ENCODE measurements around the gene CELSR1.

GRCh38 chr22:45997251-45998138 lies 20.5 kb upstream of the WNT7B start:
- PRO-cap = no peak
- RAMPAGE, long total RNA, 2 experiments = no peak in any of the 2 experiments

GRCh38 chr22:46043726-46044262 lies 66.8 kb upstream of the WNT7B start:
- PRO-cap = bidirectional peak, plus-strand start at chr22:46044208, minus-strand start at chr22:46043920
- RAMPAGE, long total RNA, 2 experiments = no peak in any of the 2 experiments

- PRO-cap = bidirectional peak, plus-strand start at chr22:46044519, minus-strand start at chr22:46044406
- RAMPAGE, long total RNA, 2 experiments = no peak in any of the 2 experiments
Measured at GRCh38 chr22:46044263-46044453, 67.2 kb upstream of the WNT7B start.

DNA sequence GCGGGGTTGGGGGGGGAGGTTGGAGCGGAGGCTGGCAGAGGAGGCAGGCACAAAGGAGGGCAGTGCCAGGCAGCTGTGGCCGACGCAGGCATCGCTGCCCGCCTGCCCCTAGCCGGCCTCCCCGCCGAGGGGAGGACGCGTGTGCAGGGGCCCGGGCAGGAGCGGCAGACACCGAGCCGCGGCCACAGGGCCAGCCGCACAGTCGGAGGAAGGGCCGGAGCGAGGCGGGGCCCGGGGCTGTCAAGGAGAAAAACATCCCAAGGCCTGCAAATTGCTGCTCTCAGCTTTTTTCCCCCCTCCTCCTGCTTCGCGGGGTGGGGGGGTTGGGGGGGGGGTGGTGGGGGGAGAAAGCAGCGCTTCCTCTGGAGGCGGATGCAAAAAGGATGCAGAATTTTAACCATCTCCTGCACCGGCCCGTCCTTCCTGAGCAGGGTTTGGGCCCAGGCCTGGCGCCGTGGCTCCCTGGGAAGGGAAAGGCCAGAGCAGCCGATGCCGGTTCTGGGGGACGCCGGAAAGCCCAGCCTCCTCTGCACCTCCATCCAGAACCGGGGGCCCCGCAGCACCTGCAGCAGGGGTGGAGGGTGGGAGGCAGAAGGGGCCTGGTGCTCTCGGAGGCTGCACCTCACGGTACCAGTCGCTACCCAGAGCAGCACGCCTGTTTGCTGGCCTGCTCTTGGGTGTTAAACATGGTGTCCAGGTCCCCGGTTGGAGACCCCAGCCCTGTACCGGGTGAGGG lies 77.2 kb upstream of the WNT7B start:
- PRO-cap = bidirectional peak, plus-strand start at position 201 of the sequence, minus-strand start at position 221 of the sequence; bidirectional peak, plus-strand start at position 424 of the sequence, minus-strand start at position 254 of the sequence
- RAMPAGE, long total RNA, 2 experiments = no peak in any of the 2 experiments

DNA sequence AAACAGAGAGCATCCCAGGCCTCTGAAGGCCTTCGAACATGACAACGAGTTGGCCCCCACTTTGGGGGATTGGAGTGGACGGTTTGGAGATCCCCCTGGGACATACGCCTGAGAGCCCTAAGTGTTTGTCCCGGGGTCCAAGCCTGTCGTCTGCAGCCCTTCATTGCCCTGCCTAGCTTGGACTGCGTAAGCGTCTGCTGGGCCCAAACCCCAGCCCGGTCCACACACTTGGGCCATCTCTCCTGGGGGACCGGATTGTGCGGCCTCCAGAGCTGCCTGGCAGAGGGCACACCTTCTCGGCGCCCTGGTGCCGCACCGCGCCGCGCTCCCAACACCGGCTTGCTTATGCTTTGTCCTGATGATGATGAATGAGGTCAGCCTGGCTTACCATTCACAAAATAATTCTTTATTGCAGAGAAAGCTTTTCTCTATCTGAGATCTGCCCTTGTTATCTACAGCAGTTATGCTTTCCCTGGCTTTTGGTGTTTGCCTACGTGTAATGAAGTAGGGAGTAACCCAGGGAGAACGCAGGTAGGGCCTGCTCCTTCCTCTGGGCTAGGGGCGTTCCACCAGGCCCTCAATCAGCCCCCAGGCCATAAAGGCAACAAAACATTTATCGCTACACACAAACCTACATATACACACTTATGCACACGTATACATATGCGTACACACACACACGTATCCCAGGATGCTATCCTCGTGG lies 85.9 kb upstream of the PPARA start:
- PRO-cap = no peak
- RAMPAGE, long total RNA, 2 experiments = start-site peak on the plus strand in 1 of 2 experiments, centred at position 144 of the sequence, 20 reads per replicate

- PRO-cap = bidirectional peak, plus-strand start at chr22:46071716, minus-strand start at chr22:46071588
- RAMPAGE, long total RNA, 2 experiments = no peak in any of the 2 experiments
Measured at GRCh38 chr22:46071658-46072079, 78.7 kb upstream of the PPARA start.

- PRO-cap = bidirectional peak, plus-strand start at chr22:46078976, minus-strand start at chr22:46078839
- RAMPAGE, long total RNA, 2 experiments = no peak in any of the 2 experiments
Measured at GRCh38 chr22:46078512-46079469, 71.5 kb upstream of the PPARA start.

DNA sequence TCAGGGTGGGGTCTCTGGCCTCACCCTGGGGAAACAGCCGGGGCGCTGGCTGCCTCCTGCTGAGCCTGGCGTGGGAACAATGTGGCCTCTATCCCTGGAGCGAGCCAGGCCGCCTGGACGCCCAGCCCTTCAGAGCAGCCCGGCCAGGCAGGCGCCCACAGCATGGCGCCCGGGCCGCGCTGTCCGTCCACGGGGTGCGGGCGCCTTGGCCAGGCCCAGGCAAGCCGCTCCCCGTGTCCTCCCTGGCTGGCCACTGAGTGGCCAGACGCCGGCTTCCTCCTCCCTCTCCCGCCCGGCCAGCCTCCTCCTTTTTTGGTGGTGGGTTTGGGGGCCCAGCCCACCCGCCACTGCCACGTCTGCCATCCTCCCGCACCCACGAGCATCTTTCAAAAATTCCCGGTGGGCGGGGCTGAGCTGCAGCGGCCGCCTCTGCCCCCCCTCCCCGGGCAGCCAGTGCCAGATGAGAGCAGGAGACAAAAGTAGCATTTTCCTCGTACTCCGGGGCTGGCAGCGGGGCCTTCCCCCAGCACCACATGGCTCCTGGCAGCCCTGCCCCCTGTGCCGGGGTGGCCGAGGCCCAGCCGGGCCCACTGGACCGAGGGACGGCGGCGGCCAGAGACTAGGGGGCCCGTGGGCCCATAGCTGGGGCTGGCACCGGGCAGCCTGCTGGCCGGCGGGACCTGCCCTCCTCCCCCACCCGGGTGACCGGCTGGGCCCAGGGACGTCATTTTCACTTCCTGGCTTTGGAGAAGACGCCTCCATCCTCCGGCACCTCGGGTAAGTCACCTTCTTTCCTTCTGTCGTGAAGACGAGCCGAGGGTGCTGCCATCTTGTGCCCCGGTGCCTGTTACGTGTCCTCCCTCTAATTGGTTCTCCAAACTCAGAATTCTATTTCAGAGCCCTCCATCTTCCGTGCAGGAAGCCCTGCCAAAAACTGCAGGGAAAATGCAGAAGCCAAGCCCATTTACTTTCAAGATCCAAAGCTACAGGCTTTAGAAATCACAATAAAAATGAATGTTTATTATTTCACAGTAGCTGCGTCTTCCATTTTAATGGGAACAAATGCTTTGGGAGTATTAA lies 70.1 kb upstream of the PPARA start:
- PRO-cap = bidirectional peak, plus-strand start at position 453 of the sequence, minus-strand start at position 255 of the sequence; bidirectional peak, plus-strand start at position 733 of the sequence, minus-strand start at position 640 of the sequence
- RAMPAGE, long total RNA, 2 experiments = no peak in any of the 2 experiments

DNA sequence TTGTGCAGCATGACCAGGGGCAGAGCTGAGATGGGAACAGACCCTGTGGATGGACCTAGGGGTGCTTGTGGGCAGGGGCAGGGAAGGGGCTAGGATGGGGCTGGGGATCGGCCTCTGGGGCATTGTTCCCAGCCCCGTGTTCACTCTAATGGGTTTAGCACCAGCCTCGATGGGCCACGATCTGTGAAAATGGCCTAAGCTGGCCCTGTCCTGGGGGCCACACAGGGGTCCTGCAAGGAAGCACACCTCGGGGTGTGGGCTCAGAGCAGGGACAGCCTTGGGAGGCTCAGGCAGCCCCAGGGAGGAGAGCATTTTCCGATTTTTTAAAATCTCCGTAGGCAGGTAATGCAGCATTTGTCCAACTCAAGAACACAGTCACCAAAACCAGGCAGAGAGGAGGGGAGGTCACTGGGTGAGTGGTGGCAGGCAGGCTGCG lies 56.0 kb upstream of the PPARA start:
- PRO-cap = no peak
- RAMPAGE, long total RNA, 2 experiments = no peak in any of the 2 experiments

GRCh38 chr22:46106789-46107757 lies 43.3 kb upstream of the PPARA start:
- PRO-cap = no peak
- RAMPAGE, long total RNA, 2 experiments = no peak in any of the 2 experiments

GRCh38 chr22:46114428-46115029 lies 35.8 kb upstream of the PPARA start:
- PRO-cap = unidirectional peak, plus-strand start at chr22:46114867
- RAMPAGE, long total RNA, 2 experiments = no peak in any of the 2 experiments

DNA sequence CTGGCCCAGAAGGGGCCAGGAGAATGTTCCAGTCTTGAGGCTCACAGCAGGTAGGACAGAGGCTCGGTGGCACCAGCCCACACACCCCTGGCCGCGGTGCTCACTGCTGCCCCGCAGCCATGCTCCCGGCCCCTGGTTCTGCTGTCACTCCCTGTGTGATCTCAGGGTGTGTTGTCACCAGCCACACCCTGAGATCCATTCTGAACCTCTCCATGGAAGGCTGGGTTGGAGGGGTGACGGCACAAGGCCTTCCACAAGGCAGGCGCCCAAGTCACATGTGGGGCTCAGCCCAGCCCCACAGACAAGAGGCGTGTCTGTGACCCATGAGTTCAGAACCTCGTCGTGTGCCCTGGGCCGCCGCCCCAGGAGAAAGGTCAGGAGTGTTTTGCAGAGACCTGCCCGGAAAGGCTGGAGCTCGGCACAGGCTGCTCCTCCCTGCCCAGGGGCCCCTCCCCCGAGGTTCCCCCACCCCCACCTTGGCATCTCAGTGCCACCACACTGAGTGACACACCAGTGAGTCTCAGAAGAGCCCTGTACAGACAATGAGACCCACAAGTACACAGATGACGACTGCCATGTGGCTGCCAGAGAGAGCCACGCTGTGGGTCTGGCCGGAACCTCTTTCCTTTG lies 23.9 kb upstream of the PPARA start:
- PRO-cap = no peak
- RAMPAGE, long total RNA, 2 experiments = no peak in any of the 2 experiments

DNA sequence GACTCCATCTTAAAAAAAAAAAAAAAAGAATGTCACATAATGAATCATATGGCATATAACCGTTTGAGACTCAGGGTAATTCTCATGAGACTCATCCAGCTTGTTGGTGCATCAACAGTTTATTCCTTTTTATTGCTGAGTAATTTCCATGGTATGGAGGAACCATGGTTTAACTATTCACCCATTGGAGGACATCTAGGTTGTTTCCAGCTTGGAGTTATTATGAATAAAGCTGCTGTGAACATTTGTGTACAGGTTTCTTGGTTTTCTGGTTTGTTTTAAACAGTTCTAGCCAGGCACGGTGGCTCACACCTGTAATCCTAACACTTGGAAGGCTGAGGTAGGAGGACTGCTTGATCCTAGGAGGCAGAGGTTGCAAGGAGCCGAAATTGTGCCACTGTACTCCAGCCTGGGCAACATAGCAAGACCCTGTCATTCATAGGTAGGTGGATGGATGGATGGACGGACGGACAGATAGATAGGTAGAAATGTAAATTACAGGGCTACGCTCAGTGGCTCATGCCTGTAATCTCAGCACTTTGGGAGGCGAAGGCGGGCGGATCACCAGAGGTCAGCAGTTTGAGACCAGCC lies 25.5 kb downstream of the PPARA start:
- PRO-cap = no peak
- RAMPAGE, long total RNA, 2 experiments = no peak in any of the 2 experiments

DNA sequence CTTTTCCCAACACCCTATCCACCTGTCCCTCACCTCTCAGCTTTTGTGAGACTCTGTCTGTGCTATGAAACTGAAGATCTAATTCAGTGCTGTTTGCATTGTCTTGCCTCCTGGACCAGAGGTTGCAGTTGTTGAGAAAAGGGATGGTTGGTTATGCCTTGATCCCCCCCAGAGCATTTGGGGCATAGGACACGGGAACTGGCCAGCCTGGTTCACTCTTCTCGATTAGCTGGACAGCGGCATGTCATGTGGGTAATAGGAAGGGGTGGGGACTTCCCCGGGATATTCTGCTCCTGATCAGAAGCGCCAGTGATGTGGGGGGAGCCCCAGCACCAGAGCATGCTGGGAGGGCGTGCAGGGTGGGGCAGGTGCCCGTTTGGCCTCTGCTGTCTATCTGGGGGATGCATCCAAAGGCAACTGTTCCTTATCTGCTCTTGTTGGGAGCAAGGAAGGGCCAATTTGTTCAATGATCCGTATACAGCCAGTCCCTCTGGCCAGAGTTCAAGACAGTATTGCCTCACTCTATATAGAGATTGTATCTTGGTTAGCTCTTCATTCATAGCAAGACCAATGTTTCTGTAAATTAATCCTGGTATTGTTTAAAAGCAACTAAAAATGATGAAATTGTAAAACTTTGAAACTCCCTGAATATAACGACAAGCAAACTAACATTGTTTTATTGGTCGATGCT lies 43.5 kb downstream of the PPARA start:
- PRO-cap = no peak
- RAMPAGE, long total RNA, 2 experiments = no peak in any of the 2 experiments

- PRO-cap = no peak
- RAMPAGE, long total RNA, 2 experiments = no peak in any of the 2 experiments
Measured at GRCh38 chr22:46203570-46204080, 46.5 kb downstream of the CDPF1 start.

- PRO-cap = bidirectional peak, plus-strand start at chr22:46293876, minus-strand start at chr22:46293765
- RAMPAGE, long total RNA, 2 experiments = no peak in any of the 2 experiments
Measured at GRCh38 chr22:46293404-46294236, 3.0 kb upstream of the GTSE1 start.

DNA sequence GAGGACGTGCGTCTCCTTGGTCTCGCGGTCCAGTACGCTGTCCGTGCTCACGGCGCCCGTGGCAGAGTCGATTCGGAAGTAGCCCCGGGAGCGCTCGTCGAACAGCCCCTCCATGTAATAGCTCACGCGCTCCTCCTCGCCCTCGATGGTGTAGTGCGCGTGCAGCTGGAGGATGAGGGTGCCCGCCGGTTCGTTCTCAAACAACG lies 1.3 kb downstream of the CELSR1 start:
- PRO-cap = no peak
- RAMPAGE, long total RNA, 2 experiments = no peak in any of the 2 experiments

DNA sequence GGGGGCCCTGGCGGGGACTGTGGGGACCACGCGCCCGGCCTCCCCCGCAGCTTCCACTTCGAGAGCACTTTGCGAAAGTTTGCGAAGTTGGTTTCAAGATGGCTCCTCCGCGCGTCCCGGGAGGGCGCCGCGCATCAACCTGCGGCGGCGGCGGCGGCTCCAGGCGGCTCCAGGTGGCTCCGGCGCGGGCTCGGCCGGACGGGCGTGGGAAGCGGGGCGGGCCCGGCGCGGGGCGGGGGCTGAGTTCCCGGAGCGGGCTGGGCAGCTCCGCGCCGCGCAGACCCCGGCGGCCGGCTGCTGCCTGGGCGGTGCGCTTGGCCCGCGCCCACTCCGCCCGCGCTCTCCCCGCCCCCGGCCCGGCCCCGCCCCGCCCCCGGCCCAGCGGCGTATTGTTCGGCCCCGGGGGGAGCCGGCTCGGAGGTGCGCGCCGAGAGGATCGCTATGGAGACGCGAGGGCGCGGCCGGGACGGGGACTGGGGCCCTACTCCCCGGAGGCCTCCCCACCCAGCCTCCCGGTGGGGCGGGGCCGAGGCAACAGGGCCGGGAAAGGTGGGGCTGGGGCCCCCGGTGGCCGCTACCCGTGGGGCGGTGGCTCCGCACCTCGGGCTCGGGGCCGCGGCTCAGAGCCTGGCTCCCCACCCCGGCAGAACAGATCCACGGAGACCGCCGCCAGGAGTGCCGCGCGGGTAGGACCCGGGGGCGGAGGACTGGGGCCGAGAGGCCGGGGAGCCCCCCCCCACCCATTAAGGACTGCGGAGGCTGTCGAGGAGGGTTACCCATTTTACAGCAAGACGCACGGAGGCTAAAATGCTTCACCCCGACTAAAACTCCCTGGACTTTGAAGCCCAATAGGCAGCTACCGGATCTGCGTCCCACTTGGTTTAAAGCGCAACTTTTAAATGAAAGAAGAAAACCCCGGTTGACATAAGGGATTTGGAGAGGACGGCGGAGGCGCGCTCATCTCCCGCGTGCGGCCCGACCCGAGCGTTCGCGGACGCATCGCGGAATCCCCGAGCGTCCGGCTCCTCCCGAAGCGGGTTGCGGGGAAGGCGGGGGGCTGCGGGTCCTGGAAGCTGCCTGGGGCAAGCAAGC lies at the start of gene CELSR1:
Gene CELSR1, minus strand, starts transcription at position 316 of the 1,092 bp plus-strand sequence.
- PRO-cap = bidirectional peak, plus-strand start at position 417 of the sequence, minus-strand start at position 296 of the sequence
- RAMPAGE, long total RNA, 2 experiments = no peak in any of the 2 experiments

GRCh38 chr22:46578524-46579719 lies 41.3 kb upstream of the GRAMD4 start:
- PRO-cap = no peak
- RAMPAGE, long total RNA, 2 experiments = no peak in any of the 2 experiments

DNA sequence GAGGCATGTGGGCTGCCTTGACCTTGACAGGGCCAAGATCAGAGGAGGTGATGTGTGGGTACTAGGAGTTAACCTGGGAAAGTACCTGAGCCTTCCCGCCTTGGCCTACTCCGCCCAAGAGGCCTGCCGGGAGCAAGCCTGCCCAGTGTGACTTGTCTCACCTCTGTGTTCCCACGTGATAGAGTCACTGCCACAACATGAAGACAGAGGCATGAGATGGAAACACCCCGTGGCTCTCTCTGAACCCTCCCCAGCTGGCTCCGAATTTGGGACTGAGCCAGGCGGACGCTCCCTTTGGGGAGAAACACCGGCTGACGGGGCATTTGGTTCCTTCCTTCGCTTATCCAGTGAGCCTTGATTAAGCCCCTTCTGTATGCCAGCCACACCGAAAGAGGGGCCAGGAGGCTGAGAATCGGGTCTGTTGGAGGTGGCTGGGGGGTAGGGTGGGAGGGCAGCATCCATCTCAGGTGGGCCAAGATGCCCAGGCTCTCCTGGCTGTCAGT lies 33.6 kb downstream of the GRAMD4 start:
- PRO-cap = no peak
- RAMPAGE, long total RNA, 2 experiments = no peak in any of the 2 experiments

Measured in breast epithelium (tissue), 2 donors.